Tibial artery (tissue), 1 donor: ENCODE measurements around the genes CCSAP and GALNT2.

DNA sequence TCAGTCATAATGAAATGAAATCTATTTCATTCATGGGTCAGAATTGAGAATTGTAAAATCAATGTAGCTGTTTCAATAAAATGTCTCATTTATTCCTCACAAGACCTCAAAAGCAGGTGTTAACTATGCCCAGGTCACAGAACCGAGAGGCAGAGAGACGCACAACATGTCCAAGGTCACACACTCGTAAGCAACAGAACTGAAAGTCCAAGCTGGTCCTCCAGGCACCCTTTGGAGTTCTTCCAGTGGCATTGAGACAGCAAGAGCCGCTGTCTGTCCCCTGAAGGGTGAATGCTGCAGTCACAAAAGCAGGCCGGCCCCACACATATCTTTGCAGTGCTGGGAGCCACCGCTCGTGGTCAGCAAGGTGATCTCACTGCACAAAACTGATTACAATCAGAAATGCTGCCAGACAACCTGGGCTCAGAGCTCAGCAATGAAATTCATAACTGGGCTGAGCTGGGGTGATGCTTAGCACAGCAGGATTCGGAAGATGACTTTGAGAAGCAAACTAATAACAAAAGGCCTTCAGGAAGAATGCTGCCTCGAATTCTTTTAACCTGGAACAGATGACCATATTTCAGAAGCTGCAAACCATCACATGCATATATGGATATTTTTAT, 47.4 kb upstream of the RAB4A start:
- PRO-cap: no peak

- PRO-cap: no peak
Observed at GRCh38 chr1:229229421-229230241, 41.3 kb upstream of the RAB4A start.

- PRO-cap: bidirectional peak, plus-strand start at chr1:229343146, minus-strand start at chr1:229343077; unidirectional peak, minus-strand start at chr1:229343260
Observed at GRCh38 chr1:229342832-229343626, at the start of gene CCSAP. CCSAP (minus strand) TSS chr1:229343047.

DNA sequence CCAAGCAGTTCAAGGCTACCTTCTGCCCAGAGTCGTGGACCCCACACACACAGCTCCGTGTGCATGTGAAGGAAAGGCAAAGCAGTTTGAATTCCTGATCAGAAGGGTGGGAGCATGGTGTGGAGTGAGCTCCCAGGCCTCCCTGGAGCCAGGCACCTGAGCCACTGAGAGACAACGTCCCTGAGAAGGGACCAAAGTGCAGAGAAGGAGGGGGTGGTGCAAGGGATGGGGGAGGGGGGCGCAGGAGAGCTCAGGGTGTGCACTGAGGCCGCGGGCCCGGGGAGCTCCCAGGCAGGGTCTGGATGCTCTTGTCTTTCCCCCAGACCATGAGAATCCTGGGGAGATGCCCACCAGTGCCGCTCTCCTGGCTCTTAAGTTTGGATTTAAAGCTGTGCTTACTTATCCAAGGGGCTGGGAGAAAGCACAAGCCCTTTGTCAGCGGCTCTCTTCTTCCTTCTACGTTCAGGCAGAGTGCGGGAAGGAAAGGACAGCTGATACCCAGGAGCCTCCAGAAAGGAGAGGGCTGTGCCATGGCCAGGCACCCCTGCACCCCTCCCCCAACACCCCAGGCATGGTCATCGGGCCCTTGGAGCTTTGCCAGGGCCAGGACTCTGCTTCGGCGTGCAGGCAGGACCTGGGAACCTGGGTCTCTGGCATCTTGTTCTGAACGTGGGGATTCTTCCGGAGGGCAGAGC, 24.1 kb downstream of the ACTA1 start:
- PRO-cap: no peak

GRCh38 chr1:229410687-229411587, 23.0 kb downstream of the ACTA1 start:
- PRO-cap: no peak

DNA sequence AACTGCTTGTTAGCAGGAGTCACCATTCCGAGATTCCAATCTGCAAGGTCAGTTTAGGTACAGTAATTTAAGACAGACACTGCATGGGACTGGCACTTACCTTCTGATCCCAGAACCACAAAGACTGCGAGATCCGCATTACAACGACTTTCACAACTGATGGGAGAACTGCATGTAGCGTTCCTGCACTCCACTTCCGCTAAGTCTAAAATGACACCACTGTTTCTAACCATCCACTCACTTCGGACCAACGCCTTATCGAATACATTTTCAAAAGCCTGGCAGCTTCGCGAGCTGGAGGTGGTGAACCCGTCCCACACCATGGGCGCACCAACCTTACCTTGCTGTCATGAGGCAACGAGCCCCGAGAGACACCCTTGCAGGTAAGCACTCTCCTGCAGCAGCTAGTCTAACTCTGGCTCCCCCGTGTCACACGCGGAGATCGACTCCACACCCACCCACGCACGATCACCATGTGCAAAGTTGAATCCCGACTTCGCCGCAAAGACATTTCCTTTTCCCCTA, 903 bp downstream of the TAF5L start:
- PRO-cap: bidirectional peak, plus-strand start at position 146 of the sequence, minus-strand start at position 125 of the sequence

DNA sequence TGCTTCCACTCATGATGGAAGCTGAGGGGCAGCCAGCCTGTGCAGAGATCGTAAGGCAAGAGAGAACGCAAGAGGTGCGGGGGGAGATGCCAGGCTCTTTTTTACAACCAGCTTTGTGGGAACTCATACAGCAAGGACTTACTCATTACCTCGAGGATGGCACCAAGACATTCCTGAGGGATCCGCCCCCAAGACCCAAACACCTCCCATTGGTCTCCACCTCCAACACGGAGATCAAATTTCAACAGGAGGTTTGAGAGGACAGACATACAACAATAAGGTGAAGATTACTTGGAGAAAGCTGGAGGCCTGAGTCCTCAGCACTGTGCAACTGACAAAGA, 20.0 kb upstream of the GALNT2 start:
- PRO-cap: no peak

- PRO-cap: bidirectional peak, plus-strand start at chr1:230067248, minus-strand start at chr1:230067124
Observed at GRCh38 chr1:230066323-230067431, at the start of gene GALNT2. GALNT2 (plus strand) TSS chr1:230067238.

- PRO-cap: no peak
Observed at GRCh38 chr1:230124736-230125612, 57.9 kb downstream of the GALNT2 start.

DNA sequence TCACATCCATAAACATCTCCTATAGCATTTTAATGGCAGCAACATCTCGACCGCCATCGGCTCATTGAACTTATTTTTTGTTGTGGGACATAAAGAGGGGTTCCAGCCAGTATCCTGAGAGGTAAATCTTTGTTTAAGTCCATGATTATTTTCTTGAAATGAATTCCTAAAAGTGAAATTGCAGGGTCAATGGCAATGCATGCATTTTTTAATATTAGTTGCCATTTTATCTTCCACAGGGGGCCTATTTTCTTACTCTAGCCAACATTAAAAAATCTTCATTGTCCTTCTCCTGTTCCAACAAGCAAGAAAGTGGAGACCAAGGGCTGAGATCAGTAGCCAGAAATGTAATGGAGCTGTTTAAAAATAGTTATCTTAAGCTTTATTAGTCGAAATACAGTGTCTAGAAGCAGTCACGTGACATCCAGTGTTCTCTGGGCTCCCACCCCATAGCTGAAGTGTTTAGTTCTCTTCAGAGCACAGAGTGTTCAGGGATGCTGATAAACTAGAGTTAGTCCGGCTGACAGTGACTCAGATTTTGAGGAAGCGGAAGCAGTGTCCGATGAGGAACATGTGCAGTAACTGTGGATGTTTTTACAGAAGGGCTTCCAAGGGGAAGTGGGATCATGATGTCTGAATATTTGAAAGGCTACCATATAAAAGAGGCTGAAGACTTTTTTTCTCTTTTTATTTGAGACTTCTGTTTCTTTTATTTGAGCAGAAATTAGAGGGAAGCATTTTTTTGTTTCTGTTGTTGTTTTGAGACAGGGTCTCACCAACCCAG, 123.9 kb downstream of the GALNT2 start:
- PRO-cap: bidirectional peak, plus-strand start at position 480 of the sequence, minus-strand start at position 459 of the sequence

DNA sequence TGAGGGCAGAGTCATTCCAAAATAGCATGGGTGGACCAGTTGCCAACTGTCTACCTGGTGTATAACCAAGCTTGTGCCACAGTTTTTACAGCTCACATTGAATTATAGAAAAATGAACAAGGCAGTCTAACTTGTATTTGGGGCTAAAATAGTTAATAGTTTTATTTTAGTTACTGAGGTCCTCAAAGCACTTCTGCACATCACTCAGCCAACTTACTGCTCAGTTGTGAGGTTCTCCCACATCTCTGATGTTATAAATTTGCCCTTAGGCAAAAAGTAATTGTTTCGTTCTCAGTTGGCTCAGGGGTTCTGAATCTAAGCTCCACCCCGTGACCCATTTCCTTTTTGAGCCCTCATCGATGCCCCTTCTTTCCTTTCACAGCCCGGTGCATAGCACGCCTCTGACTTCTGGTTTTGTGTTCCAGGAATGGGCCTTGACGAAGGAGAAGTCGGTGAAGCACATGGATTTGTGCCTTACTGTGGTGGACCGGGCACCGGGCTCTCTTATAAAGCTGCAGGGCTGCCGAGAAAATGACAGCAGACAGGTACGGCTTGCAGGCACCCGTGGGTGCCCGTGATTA, 152.0 kb downstream of the PGBD5 start:
- PRO-cap: no peak

GRCh38 chr1:230327024-230327643, 99.0 kb downstream of the PGBD5 start:
- PRO-cap: no peak

DNA sequence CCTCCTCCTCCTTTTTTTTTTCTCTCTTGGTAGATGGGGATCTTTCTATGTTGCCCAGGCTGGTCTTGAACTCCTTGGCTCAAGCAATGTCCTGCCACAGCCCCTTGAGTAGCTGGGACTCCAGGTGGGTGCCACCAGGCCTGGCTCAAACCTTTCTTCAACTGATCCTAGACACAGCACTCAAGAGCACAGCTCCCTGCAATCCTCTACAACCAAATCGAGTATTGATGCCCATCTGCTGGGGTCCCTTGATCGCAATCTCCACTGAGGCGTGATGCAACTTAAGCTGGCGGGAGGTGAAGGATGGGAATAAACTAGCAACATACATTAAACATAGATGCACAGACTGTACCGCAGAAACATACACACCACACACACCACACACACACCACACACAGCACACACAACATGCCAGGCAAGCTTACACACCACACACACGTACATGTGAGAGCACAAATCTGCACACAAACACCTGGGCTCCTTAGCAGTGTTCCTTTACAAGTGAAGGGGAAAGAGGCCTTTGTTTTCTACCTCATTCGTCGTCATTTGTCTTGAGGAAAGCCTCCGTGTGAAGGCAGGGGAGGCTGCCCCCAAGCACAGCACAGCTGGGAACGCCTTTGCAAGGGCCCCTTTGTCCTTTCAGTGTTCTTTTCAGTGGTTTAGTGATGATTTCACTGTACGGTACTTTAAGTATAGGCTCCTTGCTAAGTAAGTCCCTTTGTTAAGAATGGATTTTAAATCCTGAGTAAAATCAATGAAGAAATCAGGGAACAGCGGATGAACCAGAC, 94.3 kb downstream of the PGBD5 start:
- PRO-cap: no peak

GRCh38 chr1:230609231-230609575, 33.1 kb upstream of the COG2 start:
- PRO-cap: no peak

DNA sequence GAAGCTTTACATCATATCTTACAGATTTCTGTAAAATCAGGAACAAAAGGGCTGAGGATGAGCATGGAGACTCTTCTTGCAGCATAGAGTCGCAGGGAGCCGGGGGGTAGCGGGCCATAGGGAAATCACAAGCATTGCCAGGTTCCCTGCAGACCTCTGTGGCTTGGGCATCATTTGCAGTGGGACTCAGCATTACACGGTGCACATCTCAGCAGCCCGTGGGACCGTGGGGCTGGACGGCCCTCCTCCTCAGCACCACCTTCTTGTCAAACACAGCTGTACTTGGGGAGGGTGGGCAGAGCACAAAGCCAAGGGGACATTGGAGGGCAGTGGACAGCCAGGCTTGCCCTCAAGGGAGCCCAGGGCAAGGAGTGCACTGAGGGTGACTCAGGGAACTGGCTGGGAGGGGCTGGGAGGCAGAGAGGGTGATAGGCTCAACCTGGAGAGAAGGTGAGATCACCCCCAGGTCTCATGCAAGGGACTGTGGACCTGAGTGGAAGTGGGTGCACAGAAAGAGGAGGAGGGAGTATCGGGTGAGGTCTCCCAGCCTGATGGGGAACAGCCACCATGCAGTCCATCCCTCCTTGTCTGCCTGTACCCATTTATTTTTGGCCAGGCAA, 3.4 kb downstream of the CAPN9 start:
- PRO-cap: no peak

DNA sequence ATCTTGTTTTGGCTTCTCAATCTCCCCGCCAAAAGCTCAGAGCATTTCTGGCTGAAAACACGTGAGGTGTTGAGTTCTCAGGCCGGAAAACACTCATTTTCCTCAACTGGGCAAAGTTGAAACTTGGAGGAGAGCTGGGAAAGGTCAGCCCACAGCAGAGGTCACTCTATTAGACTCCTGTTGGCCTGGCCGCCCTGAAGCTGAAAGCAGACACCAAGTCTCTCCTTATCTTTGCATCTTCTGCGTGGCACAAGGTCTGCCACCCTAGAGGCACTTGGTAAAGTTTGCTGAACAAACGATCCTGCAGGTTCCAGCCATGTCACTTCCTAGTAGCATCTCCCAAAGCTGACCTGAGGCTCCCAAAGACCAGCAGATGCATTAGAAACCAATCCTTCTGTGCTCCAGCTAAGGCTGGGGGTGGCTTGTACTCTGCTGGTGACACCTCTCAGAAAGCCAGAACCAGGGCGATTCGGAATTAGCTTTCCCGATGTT, 10.9 kb downstream of the CAPN9 start:
- PRO-cap: no peak

- PRO-cap: no peak
Observed at GRCh38 chr1:230863425-230864019, 4.8 kb downstream of the C1orf198 start.

DNA sequence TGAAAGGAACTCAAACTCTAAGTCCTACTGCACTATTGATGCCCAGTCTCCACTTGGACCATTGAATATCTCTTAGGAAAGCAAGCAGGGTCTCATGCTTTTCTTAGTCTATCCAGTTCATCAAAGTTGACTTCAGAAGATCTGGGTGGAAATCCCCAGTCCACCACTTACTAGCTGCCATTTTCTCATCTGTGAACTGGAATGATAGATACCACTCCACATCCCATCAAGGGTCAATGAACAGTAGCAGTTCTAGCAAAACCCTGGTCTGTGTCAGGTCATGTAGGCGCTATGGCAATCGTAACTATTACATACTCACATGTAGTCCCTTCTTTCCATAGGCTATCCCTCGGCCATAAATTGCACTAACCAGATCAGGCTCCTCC, 33.6 kb downstream of the TTC13 start:
- PRO-cap: no peak

DNA sequence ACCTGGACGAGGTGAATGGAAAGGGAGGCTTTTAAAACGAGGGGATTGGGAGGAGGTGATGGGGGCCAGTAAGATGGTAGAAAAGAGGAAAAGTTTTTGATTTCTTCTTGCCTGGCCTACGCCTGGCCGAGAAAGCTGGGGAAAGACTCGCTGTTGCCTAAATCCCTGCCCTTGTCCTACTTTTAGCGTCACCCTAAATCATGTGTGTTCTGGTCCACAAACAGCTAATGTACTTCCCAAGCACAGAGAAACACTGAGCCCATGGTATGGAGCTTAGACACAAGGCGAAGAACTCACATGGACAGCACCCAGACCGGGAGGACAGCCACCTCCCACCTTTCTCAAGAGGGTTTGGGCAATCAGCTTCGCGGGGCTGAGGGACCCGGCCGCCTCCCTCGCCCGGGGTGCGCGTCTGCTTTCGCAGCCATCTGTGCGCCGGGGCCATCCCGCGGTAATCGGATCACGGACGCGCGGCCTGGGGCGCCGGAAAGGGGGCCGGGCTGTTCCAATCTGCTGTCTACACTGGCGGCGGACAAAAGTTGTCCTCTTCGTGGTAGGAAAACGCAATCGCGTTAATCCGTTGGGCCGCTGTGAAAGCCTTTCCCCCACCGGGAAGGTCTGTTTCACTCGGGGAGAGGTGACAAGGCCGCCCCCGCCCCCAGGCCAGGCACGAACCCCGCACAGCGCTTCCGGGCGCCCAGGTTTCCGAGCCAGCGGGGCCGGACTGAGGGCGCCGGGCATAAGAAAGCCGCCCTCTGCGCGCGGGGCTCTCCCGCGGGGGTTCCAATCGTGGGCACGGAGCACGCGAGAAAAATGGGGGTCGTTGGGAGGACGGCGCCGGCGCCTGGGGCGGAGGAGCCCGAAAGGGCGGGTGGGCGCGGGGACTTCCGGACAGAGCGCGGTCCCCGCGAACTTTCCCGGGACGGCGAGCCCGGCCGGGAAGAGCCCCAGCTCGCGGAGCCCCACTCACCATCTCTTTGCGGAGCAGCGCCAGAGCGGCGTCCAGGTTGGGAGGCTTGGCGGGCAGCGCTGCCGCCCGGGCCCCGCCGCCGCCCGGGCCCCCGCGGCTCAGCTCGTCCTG, 763 bp downstream of the FAM89A start:
- PRO-cap: no peak

DNA sequence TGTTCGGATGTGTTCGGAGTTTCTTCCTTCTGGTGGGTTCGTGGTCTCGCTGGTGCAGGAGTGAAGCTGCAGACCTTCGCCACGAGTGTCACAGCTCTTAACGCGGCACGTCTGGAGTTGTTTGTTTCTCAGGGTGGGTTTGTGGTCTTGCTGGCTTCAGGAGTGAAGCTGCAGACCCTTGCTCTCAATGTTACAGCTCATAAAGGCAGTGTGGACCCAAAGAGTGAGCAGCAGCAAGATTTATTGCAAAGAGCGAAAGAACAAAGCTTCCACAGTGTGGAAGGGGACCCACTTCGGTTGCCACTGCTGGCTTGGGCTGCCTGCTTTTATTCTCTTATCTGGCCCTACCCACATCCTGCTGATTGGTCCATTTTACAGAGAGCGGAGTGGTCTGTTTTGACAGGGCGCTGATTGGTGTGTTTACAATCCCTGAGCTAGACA, 47.8 kb downstream of the GNPAT start:
- PRO-cap: no peak